Mesenchymal stem cell of Wharton's jelly (primary cell): Measurements from ENCODE around the gene TBXT.

DNA sequence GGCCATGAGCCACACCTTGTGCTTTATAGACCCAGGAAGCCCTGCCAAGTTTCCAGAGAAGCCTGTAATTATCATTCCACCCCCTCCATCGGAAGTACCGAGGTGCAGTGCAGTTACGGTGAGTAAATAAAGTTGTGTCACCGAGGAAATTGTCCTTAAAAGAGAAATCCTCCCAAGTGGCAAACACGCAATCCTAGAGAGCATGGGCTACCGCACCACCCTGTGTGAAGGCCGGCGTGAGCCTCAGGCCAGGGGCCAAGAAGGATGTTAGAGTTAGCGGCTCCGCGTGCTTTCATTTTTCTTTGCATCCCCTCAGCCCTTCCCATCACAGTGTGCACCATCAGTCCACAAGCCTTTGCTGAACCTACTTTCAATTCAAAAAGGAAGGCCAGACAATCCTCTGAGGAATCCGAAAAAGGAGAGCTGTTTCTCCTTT lies 183.2 kb upstream of the PDE10A start:
- CAGE, long polyA plus RNA, result no peak

GRCh38 chr6:165847297-165847679 lies 184.2 kb upstream of the PDE10A start:
- CAGE, long polyA plus RNA, result no peak

GRCh38 chr6:166008337-166009010 lies 159.2 kb downstream of the TBXT start:
- CAGE, long polyA plus RNA, result no peak

- CAGE, long polyA plus RNA, result no peak
Measured at GRCh38 chr6:166167632-166168950, at the start of gene TBXT. Gene TBXT (minus strand): TSS chr6:166167851.

DNA sequence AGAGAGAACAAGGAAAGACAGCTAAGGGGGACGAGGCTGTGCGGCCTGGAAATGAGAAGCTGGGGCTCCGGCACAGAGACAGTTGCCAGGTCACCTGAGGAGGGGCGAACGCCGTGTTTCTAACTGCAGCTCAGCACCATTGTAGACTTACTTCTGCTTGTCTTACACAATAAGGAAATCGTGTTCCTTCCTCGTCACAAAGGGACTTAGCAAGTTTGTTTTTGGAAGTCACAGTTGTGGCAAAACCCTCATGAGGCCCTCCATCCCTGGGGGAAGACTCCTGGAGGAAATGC lies 69.0 kb upstream of the TBXT start:
- CAGE, long polyA plus RNA, result no peak

DNA sequence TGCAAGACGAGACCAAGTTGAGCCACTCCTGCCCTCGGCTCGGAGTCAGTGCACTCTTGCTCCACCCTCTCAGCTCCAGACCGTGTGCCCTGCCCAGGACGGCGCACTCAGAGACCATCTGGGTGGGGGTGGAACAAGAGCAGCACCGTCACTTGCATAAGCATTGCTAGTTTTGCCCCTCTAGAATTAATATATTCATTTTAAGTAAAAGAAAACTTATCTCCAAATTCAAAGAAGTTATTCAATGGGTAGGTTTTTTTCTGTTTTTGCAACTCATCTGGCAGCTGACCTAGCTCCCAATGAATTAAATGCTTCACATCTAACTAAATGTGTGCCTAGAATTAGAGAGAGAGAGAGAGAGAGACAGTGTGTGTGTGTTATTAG lies 2.4 kb downstream of the PRR18 start:
- CAGE, long polyA plus RNA, result no peak

DNA sequence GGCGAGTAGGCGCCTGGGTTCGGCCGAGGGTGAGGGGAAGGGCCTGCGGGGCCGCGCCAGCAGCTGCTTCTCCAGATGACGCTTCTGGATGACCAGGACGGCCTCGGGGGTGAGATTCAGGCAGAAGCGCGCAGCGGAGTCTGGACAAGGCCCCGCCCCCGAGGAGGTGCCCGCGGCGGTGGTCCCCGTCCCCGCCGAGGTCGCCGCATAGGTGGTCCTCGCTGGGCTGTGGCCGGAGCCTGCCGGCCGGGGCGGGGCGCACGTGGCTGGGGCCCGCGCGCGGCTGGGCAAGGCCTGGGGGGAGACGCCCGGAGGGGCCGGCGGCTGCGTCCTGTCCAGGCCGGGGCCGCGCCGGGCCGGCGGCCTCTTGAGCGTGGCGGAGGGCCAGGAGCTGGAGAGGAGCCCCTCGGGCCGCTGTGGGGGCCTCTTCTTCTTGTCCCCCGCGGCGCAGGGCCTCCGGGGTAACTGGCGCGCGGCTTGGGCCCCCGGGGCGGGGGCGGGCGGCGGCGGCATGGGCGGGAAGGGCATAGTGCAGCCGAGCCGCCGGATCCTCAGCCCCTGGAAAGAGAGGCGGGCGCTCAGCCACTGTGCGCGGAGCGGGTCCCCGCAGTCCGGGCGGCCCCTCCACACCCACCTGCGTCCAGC lies 455 bp downstream of the PRR18 start:
- CAGE, long polyA plus RNA, result no peak

- CAGE, long polyA plus RNA, result no peak
Measured at GRCh38 chr6:166334597-166335184, 7.7 kb downstream of the SFT2D1 start.

DNA sequence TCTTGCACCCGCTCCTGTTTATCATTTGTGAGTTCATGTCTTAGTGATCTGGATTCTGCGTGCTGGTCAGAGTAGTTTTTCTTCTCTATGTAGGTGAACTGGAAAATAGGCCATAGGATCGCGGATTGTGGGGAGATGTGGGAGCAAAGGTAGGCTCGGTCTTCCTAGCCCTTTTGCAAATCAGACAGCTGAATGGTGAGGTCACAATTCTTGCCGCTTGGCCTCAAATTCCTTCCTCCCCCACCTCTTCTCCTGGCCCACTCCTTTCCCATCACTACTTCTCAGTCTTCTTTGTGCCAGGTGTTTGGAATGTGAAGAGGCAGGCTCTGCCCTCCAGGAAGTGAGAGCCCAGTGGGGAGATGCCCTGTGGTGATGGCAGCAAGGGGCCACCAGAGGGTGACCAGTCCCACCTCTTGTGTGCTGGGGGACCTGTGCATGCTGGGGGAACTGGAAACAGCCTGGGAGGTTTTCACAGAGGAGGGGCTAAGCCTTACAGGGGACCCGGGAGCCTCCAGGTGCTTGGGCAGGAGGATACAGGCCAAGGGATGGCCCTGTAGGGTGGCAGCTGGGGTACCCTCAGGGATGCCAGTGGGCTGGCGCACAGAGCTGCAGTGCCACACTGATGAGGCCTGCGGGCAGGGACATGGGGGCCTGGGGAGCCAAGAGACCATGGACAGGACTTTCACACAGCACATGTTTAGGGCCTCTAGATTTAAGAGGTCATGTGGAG lies 72.4 kb downstream of the RAMACL start:
- CAGE, long polyA plus RNA, result no peak

DNA sequence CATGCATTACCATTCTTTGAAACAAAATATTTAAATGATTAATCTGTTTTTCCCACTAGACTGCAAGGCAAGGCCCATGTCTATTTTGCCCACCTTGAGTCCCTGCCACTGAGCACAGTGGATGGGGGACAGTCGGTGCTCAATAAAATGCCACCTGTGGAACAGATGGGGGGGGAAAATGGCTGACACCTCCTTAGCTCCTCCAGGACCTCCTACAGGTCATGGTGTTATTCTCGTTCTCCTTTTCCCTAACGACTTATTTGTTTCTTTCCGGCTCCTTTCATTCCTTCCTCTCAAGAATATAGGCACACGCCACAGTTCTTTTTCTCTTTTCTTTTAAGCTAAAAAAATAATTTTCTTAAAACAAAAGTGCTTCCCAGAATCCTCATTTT lies 1.3 kb upstream of the RNASET2 start:
- CAGE, long polyA plus RNA, result no peak

- CAGE, long polyA plus RNA, result no peak
Measured at GRCh38 chr6:167152889-167154231, 4.4 kb downstream of the GPR31 start.

- CAGE, long polyA plus RNA, result no peak
Measured at GRCh38 chr6:167284876-167285604, 6.1 kb upstream of the UNC93A start.

DNA sequence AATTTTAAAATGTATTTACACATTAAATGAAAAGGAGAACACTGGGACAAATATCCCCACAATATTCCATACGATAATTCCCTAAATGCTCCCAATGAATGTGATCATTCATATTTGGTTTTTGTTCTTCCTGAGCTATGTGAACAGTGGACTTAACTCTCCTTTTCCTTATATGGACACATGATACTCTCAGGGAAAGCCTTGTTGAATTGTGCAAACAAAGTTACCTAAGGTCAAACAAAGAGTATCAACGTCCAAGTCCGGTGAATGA lies 14.7 kb upstream of the TTLL2 start:
- CAGE, long polyA plus RNA, result no peak

DNA sequence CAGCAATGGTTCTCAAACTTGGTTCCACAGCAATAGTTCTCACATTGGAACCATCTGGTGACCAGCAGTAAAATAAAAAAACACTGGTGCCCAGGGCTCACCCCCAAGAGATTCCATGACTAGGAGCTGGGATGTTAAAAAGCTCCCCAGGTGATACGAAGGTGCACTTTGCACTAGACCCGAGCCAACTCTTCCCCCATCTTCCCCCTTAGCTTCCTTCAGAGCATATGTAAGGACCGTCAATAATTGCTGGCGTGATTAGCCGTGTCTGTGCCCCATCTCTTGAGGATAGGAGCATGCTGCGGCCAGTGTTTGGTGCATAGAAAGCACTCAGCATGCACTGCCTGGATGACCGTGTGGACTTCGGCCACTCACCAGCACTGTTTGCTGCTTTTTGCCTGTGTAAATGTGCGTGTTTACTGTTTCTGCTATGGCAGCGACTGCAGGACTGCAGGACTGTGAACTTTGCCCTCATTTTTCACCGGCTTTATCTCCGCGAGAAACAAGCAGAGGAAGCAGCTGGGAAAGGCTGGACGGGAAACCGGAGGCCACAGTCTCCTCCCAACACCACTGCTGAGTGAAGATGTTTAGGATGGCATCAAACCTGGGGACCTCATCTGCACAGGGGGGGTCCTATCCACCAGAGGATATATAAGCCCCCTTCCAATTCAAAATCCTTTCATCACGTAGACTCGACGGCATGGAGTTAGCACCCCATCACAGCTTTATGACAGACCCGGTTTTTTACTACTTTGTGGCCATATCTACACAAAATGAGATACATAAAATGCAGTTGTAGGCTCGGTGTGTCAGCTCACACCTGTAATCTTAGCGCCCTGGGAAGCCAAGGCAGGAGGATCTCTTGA lies 150.6 kb upstream of the AFDN start:
- CAGE, long polyA plus RNA, result no peak

DNA sequence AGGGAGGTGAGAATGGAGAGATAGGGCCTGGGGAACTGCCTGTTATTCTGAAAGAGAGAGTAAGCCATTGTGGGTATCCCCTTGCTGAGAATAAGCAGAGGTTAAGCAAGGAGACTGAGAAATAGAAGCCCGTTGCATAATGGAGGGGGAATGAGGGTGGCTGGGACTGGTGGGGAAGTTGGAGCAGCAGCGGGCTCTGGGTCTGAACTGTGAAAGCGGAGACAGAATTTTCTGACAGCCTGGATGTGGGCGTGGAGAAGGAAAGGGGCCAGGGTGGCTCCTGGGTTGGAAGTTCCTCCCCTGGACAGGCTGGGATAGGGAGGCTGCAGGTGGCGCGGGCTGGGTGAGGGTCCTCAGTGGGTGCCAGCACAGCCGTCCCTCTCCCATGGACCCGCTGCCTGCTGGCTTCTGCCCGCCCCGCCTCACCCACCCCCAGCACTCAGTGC lies 114.6 kb upstream of the AFDN start:
- CAGE, long polyA plus RNA, result no peak

DNA sequence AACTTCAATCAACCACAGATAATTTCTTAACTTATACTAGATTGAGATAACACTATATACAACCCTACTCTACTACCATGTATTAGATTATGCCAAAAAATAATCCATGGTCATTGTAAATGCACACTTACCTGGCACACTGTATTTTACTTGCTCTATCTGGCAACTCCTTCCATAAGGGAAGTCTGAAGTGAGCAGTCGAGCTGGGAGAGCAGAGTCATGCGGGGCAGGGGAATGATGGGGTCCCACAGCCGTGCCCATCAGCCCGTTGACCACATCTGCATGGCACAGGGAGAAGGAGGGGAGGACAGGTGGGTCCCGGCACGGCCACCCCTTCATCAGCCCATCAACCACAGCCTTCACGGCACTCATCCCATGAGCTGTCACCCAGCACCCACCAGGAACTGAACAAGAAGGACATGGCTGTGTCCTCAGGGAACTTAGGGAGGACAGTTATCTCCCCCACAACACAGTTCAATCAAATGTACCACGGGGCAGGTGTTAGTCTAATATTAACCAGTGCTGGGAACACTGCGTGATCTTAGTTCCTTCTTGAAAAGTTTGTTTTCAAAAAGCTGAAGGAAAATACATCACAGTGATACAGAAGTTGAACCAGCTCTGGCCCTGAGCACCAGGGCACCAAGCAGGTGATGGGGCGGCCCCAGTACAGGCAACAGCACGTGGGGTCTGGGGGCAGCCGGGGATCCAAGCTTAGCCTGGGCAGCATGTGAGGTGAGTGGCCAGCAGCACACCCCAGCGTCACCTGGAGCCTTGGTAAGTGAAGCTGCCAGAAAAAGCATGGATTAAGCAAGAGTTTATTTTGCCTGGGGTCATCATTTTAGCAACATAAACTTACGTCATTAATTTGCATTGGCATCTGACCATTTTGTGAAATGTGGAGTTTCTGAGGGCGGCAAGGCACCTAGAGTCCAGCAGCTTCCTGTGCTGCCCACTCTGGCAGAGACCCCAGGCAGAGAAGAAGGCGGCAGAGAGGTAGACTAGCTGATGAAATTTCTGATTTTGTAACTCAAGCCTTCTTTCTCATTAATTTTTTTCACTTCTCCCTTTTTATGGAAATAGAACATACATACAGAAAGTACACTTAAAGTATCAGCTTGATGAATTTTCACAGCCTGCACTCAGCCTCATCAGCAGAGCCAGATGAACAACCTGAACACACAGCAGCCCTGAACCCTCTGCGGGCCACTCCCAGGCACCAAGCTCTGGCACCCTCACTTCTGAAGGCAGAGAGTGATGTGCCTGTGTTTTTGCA lies 35.5 kb upstream of the AFDN start:
- CAGE, long polyA plus RNA, result no peak

GRCh38 chr6:167792089-167792519 lies 34.6 kb upstream of the AFDN start:
- CAGE, long polyA plus RNA, result no peak

GRCh38 chr6:167795875-167796605 lies 30.7 kb upstream of the AFDN start:
- CAGE, long polyA plus RNA, result no peak

GRCh38 chr6:167815697-167816243 lies 10.9 kb upstream of the AFDN start:
- CAGE, long polyA plus RNA, result no peak

GRCh38 chr6:167942909-167943535 lies 54.4 kb upstream of the KIF25 start:
- CAGE, long polyA plus RNA, result no peak